K562 (cell line): Measurements from ENCODE around the genes NLN and ERBIN.

DNA sequence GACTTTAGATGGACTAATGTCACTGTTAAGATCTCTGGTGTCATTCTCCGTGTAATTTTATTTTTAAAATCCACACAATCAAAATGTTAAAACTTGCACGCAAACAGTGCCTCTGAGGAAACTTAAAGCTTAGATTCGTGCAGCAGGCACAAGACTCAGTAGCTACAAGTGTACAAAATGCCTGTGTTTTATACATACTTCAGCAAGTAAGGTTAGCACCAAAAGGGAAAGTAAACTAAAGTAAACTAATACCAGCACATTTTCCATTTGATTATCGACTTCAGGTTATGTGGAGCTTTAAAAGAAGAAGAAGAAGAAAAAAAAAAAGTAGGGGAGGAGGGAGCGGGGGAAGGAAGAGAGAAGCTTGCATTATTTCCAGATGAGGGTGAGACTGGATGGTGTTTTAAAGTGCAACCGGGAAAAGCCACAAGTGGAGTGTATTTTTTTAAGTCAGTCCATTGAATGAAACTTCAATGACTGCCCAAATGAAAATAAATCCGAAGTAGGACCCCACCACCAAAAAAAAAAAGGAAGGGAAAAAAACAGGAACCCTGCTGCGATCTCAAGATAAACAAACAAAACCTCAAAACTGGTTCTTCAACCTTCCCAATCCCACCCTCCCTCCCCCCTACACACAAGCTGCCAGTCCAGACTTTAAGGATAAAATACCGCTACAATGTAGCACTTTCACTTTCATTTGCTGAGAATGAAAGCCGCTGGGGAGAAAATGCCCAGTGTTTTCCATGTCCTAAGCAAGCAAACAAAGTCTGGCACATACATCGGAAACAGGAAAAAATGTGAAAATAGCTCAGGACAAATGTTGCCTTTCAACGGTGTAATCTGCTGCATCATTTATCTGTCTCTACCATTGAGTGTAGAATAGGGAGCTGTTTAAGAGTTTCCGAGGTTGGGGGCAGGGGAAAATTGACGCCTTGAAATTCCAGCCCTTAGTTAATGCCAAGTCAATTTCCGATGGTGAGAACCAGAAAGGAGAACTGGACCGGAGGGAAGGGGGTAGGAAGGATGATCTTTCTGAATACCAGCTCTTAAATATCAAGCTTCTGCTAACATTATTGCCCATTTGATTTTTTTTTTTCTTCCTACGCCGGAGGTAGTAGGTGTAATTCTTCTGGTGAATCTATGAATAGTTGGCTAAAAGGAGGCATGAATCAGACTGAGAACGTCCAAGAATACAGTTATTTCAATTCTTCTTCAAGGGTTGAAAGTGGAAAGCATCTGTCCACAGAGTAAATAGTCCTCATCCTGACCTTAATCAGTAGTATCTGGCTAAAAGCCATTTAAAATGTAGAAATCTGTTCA, 962 bp upstream of the ADAMTS6 start:
- RAMPAGE, long total RNA, result no peak
- RRBS, result 4% methylated on average over 1 of the region's 19 CpGs
PRO-cap:
- standard, result unidirectional peak, plus-strand start at position 684 of the sequence; bidirectional peak, plus-strand start at position 966 of the sequence, minus-strand start at position 799 of the sequence
- CoPRO, capped RNA only, 2 experiments, result peak in 2 of 2 experiments; most common plus-strand start position 851 of the sequence (in 1); most common minus-strand start position 799 of the sequence (in 2)
- CoPRO, capped and uncapped RNA, 2 experiments, result no peak in any of the 2 experiments
- CoPRO, uncapped RNA only, 2 experiments, result no peak in any of the 2 experiments
CAGE:
- cytosol, long polyA plus RNA, result no peak
- long polyA plus RNA, result no peak
- nucleolus, long total RNA, result no peak
- nucleus, long polyA plus RNA, result no peak

- RAMPAGE, long total RNA, result no peak
- RRBS, result no CpG with 5 or more reads among the region's 12 CpGs
PRO-cap:
- standard, result no peak
- CoPRO, capped RNA only, 2 experiments, result no peak in any of the 2 experiments
- CoPRO, capped and uncapped RNA, 2 experiments, result no peak in any of the 2 experiments
- CoPRO, uncapped RNA only, 2 experiments, result no peak in any of the 2 experiments
CAGE:
- cytosol, long polyA plus RNA, result no peak
- long polyA plus RNA, result no peak
- nucleolus, long total RNA, result no peak
- nucleus, long polyA plus RNA, result no peak
These were observed 3.0 kb upstream of the ADAMTS6 start for GRCh38 chr5:65484718-65485083.

DNA sequence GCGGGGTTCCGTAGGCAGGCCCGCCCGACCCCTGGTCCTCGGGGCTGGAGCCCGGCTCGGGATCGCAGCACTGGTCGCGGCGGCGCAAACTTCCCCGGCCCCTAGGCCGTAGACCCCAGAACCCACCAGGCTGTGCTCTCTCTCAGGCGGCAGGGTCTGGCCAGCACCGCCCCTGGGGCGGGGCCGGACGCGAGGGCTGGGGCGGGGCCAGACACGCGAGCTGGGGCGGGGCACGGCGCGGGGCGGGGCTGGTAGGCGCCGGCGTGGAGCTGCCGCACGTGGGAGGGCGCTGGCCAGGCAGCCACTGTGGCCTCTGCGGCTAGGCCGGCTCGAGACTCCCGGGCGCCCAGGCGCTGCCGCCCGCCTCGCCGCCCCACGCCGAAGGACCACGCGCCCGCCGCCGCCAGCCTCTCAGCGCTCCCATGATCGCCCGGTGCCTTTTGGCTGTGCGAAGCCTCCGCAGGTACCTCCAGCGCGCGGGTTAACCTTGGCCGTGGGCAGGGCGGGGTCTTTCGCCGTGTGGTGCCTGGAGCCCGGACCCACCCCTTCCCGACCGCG, at the start of gene NLN:
TSS of gene NLN (plus strand) at position 254 of the 558 bp plus-strand sequence.
- RAMPAGE, long total RNA, result start-site peak on the minus strand centred at position 139 of the sequence, 25 bp wide, 66 and 84 reads in 2 replicates
- RRBS, result 2% methylated on average over 48 of the region's 67 CpGs
PRO-cap:
- standard, result bidirectional peak, plus-strand start at position 296 of the sequence, minus-strand start at position 151 of the sequence
- CoPRO, capped RNA only, 2 experiments, result peak in 2 of 2 experiments; most common plus-strand start position 296 of the sequence (in 2); most common minus-strand start position 158 of the sequence (in 2)
- CoPRO, capped and uncapped RNA, 2 experiments, result peak in 2 of 2 experiments; most common plus-strand start position 296 of the sequence (in 2); most common minus-strand start position 75 of the sequence (in 1)
- CoPRO, uncapped RNA only, 2 experiments, result peak in 1 of 2 experiments; most common plus-strand start position 316 of the sequence (in 1); most common minus-strand start position 110 of the sequence (in 1)
CAGE:
- cytosol, long polyA plus RNA, result start-site peak on the minus strand centred at position 138 of the sequence, 44 bp wide, 157 and 104 reads in 2 replicates
- long polyA plus RNA, result start-site peak on the minus strand centred at position 147 of the sequence, 56 bp wide, 98 and 274 reads in 2 replicates; start-site peak on the plus strand centred at position 271 of the sequence, 52 bp wide, 61 and 99 reads in 2 replicates
- nucleolus, long total RNA, result no peak
- nucleus, long polyA plus RNA, result start-site peak on the minus strand centred at position 137 of the sequence, 43 bp wide, 22 and 104 reads in 2 replicates

GRCh38 chr5:65926316-65926937, at the start of gene ERBIN:
Gene ERBIN, plus strand, starts transcription at chr5:65926575.
- RAMPAGE, long total RNA, result start-site peak on the plus strand at chr5:65926422-65926514, 229 and 91 reads in 2 replicates; start-site peak on the plus strand at chr5:65926666-65926743, 116 and 144 reads in 2 replicates
- RRBS, result 3% methylated on average over 9 of the region's 46 CpGs
PRO-cap:
- standard, result bidirectional peak, plus-strand start at chr5:65926528, minus-strand start at chr5:65926439; bidirectional peak, plus-strand start at chr5:65926689, minus-strand start at chr5:65926627
- CoPRO, capped RNA only, 2 experiments, result peak in 1 of 2 experiments; most common plus-strand start chr5:65926653 (in 1); most common minus-strand start chr5:65926378 (in 1)
- CoPRO, capped and uncapped RNA, 2 experiments, result peak in 2 of 2 experiments; most common plus-strand start chr5:65926653 (in 2); most common minus-strand start chr5:65926513 (in 2)
- CoPRO, uncapped RNA only, 2 experiments, result peak in 1 of 2 experiments; most common plus-strand start chr5:65926685 (in 1); most common minus-strand start chr5:65926376 (in 1)
CAGE:
- cytosol, long polyA plus RNA, result no peak
- long polyA plus RNA, result start-site peak on the plus strand at chr5:65926451-65926550, 25 and 79 reads in 2 replicates; start-site peak on the plus strand at chr5:65926676-65926747, 29 and 86 reads in 2 replicates
- nucleolus, long total RNA, result no peak
- nucleus, long polyA plus RNA, result no peak

DNA sequence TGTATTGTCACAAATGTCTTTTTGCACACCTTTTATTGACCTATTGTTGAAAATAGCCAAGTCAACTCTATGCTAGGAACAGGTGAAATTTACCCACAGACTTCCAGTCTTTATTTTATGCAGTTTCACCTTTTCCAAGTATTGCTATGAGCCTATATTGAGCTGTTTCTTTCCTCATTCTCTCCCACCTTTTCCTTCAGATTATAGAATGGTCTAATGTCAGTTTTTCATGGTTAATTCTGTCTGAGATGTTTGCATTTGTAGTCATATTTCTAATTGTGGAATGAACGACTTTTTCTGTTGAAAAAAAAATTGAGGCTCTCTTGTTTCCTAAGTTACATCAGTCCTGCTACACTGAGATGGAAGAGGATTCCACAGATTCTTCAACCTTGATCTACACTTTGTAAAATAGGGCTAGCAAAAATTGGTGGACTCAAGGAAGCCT, 51.7 kb downstream of the ERBIN start:
- RAMPAGE, long total RNA, result no peak
- RRBS, result no CpG with 5 or more reads among the region's 1 CpG
PRO-cap:
- standard, result no peak
- CoPRO, capped RNA only, 2 experiments, result no peak in any of the 2 experiments
- CoPRO, capped and uncapped RNA, 2 experiments, result no peak in any of the 2 experiments
- CoPRO, uncapped RNA only, 2 experiments, result no peak in any of the 2 experiments
CAGE:
- cytosol, long polyA plus RNA, result no peak
- long polyA plus RNA, result no peak
- nucleolus, long total RNA, result no peak
- nucleus, long polyA plus RNA, result no peak

GRCh38 chr5:66171200-66171869, 27.2 kb downstream of the SREK1 start:
- RAMPAGE, long total RNA, result no peak
- RRBS, result no CpG with 5 or more reads among the region's 4 CpGs
PRO-cap:
- standard, result no peak
- CoPRO, capped RNA only, 2 experiments, result no peak in any of the 2 experiments
- CoPRO, capped and uncapped RNA, 2 experiments, result no peak in any of the 2 experiments
- CoPRO, uncapped RNA only, 2 experiments, result peak in 1 of 2 experiments; most common plus-strand start chr5:66171417 (in 1)
CAGE:
- cytosol, long polyA plus RNA, result no peak
- long polyA plus RNA, result no peak
- nucleolus, long total RNA, result no peak
- nucleus, long polyA plus RNA, result no peak

GRCh38 chr5:66981999-66982393, 214.6 kb downstream of the CD180 start:
- RAMPAGE, long total RNA, result no peak
- RRBS, result no CpG with 5 or more reads among the region's 4 CpGs
PRO-cap:
- standard, result no peak
- CoPRO, capped RNA only, 2 experiments, result no peak in any of the 2 experiments
- CoPRO, capped and uncapped RNA, 2 experiments, result no peak in any of the 2 experiments
- CoPRO, uncapped RNA only, 2 experiments, result no peak in any of the 2 experiments
CAGE:
- cytosol, long polyA plus RNA, result no peak
- long polyA plus RNA, result no peak
- nucleolus, long total RNA, result no peak
- nucleus, long polyA plus RNA, result no peak

DNA sequence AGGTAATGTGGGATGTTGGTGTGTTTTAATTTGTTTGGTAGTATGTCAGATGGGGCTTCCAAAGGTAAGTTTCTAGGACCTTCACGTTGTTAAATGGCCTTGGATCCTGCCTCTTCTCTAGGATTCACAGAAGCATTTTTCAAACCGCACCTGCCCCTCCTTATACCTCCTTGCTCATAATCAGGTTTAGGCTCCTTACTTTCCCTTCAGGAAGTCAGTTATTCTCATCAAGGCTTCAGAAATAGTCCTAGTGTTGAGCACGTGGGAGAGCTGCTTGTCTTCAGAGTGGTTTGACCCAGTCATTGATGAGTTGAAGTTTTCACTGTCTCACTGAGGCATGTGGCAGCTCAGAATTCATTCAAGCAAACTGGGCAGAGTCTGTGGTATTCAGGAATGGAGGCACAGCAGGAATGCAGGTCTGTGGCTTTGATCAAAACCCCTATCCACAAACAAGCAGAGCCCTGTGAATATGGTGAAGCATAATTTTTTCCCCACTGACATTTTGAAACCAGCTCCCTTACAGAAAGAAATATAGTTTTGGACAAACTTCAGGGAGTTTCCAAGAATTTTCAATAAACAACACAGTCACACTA, 207.4 kb downstream of the CD180 start:
- RAMPAGE, long total RNA, result no peak
- RRBS, result no CpG with 5 or more reads among the region's 3 CpGs
PRO-cap:
- standard, result no peak
- CoPRO, capped RNA only, 2 experiments, result no peak in any of the 2 experiments
- CoPRO, capped and uncapped RNA, 2 experiments, result no peak in any of the 2 experiments
- CoPRO, uncapped RNA only, 2 experiments, result no peak in any of the 2 experiments
CAGE:
- cytosol, long polyA plus RNA, result no peak
- long polyA plus RNA, result no peak
- nucleolus, long total RNA, result no peak
- nucleus, long polyA plus RNA, result no peak

DNA sequence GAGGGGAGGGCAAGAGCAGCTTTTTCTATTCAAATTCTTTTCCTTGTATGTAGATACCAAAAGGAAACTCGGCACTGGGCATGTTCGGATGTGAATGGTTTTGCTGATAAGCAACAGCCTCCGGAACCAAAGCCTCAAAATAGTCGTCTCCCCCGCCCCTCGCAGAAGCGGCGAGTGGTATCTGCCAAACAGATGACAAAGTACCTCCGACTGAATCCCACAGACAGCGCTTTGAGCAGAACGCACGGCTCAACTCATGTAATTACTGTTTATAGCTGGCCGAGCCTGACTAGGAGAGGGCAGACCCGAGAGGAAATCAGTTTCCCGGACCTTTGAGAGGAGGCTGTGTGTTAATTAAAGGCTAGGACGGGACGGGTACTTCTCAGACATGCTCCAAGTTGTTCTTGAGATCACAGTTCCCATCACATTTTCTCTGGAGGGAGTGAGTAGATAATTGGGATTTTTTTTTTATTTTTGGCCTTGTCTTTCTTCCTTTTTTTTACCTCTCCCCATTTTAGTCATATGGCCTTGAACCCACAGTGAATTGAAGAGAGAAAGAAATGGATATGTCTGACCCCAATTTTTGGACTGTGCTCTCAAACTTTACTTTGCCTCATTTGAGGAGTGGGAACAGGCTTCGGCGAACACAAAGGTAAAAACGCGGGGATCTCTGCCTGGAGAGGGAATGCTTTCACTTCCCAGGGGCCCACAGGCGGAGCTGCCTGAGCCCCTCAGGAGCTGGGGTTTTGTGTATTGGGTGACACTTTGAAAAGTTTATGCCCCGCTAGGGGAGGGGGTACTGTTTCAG, 192.0 kb downstream of the CD180 start:
- RAMPAGE, long total RNA, result start-site peak on the plus strand centred at position 259 of the sequence, 79 bp wide, 56 and 39 reads in 2 replicates
- RRBS, result no CpG with 5 or more reads among the region's 23 CpGs
PRO-cap:
- standard, result bidirectional peak, plus-strand start at position 59 of the sequence, minus-strand start at position 96 of the sequence; bidirectional peak, plus-strand start at position 272 of the sequence, minus-strand start at position 152 of the sequence
- CoPRO, capped RNA only, 2 experiments, result peak in 2 of 2 experiments; most common plus-strand start position 272 of the sequence (in 2)
- CoPRO, capped and uncapped RNA, 2 experiments, result peak in 2 of 2 experiments; most common plus-strand start position 59 of the sequence (in 1); most common minus-strand start position 96 of the sequence (in 1)
- CoPRO, uncapped RNA only, 2 experiments, result peak in 2 of 2 experiments; most common plus-strand start position 203 of the sequence (in 1)
CAGE:
- cytosol, long polyA plus RNA, result no peak
- long polyA plus RNA, result no peak
- nucleolus, long total RNA, result no peak
- nucleus, long polyA plus RNA, result no peak

GRCh38 chr5:67010531-67012035, 185.5 kb downstream of the CD180 start:
- RAMPAGE, long total RNA, result no peak
- RRBS, result no CpG with 5 or more reads among the region's 18 CpGs
PRO-cap:
- standard, result no peak
- CoPRO, capped RNA only, 2 experiments, result no peak in any of the 2 experiments
- CoPRO, capped and uncapped RNA, 2 experiments, result no peak in any of the 2 experiments
- CoPRO, uncapped RNA only, 2 experiments, result no peak in any of the 2 experiments
CAGE:
- cytosol, long polyA plus RNA, result no peak
- long polyA plus RNA, result no peak
- nucleolus, long total RNA, result no peak
- nucleus, long polyA plus RNA, result no peak

DNA sequence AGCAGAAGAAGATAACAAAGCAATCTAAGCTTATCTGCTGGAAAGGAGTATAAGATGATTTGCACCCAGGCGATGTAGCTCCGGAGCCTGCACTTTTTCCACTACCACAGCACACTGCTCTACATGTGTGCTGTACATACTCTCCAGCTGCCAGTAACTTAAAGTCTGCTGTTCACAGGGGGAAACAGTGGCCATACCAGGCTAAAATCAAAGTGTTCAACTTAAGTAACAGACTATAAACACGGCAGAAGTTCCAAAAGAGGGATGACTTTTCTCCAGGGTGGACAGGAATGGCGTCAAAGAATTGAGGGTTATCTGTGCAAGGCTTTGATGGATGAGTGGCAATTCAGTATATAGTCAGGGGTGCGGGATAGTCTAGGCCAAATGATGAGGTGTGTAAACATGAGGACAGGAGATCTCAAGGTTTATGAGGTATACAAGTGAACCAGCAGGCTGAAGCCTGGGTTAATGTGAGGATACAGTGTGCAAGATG, 40.3 kb downstream of the CD180 start:
- RAMPAGE, long total RNA, result no peak
- RRBS, result no CpG with 5 or more reads among the region's 5 CpGs
PRO-cap:
- standard, result no peak
- CoPRO, capped RNA only, 2 experiments, result no peak in any of the 2 experiments
- CoPRO, capped and uncapped RNA, 2 experiments, result no peak in any of the 2 experiments
- CoPRO, uncapped RNA only, 2 experiments, result no peak in any of the 2 experiments
CAGE:
- cytosol, long polyA plus RNA, result no peak
- long polyA plus RNA, result no peak
- nucleolus, long total RNA, result no peak
- nucleus, long polyA plus RNA, result no peak

- RAMPAGE, long total RNA, result no peak
- RRBS, result no CpG with 5 or more reads among the region's 8 CpGs
PRO-cap:
- standard, result no peak
- CoPRO, capped RNA only, 2 experiments, result no peak in any of the 2 experiments
- CoPRO, capped and uncapped RNA, 2 experiments, result no peak in any of the 2 experiments
- CoPRO, uncapped RNA only, 2 experiments, result peak in 1 of 2 experiments; most common plus-strand start chr5:67167345 (in 1)
CAGE:
- cytosol, long polyA plus RNA, result no peak
- long polyA plus RNA, result no peak
- nucleolus, long total RNA, result no peak
- nucleus, long polyA plus RNA, result no peak
These were observed 29.5 kb downstream of the CD180 start for GRCh38 chr5:67167088-67167436.

DNA sequence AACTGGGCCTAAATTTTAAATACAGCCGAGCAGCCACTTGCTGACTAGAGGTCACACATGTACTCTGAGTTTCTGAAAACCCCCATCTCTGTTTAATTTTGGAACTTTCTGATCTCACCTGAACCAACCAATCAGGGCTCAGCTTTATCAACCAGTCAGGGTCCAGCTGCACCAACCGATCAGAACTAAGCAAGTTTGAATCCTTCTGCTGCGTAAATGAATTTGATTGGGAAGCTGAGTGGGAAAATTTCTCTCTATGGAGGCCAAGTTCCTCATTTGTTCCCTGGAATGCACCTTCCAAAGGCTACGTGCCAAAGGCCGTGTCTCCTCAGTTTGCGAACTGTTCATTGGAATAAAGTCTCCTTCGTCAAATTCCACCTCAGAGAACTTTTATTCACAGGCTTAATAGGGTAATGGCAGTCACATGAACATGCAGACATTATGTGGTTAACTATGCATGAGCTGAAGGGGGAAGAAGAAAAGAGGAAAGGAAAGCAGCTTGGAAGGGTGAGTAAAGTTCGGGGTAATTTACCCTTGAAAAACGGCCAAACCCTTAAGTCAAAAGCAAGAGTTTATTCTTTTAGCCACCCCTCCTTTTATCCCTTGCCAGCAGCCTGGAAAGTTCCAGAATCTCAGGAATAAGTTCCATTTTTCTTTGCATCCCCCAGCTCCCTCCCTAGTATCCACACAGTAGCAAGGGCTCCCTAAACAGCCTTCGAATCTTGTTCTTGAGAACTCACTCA, 3.6 kb downstream of the CD180 start:
- RAMPAGE, long total RNA, result no peak
- RRBS, result no CpG with 5 or more reads among the region's 10 CpGs
PRO-cap:
- standard, result no peak
- CoPRO, capped RNA only, 2 experiments, result no peak in any of the 2 experiments
- CoPRO, capped and uncapped RNA, 2 experiments, result no peak in any of the 2 experiments
- CoPRO, uncapped RNA only, 2 experiments, result no peak in any of the 2 experiments
CAGE:
- cytosol, long polyA plus RNA, result no peak
- long polyA plus RNA, result no peak
- nucleolus, long total RNA, result no peak
- nucleus, long polyA plus RNA, result no peak

DNA sequence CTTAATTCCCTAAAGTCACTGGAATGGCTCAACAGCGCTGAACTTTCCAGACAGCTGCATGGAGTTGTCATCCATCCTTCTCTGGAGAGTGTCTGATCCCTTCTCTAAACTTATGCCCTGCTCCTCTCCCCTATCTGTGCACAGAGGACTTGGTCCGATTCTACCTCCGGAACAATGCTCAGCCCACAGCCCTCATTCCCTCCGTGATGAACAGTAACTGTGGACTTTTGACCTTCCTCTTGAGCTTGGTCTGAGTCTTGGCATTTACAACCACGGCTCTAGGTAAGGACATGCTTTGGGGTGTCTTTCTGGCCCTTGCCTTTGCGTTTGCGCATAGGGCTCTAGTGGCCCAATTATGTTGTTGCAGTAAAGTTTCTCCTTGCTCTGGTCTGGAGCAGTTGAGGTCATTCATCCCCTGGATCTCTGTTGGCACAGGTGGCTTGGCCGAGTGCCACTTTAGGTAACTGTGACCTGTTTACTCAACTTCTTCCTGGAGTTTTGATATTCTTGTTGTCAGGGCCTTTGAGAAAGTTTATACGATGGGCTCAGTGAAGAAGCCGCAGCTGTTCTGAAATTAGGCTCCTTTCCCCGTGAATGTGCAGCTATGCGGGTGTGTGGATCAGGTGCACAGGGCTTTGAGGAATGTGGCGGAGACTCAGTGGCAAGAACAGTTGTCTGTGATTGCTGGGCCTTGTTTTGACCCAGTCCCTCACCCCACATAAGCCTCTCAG, 18.4 kb upstream of the CD180 start:
- RAMPAGE, long total RNA, result no peak
- RRBS, result no CpG with 5 or more reads among the region's 13 CpGs
PRO-cap:
- standard, result no peak
- CoPRO, capped RNA only, 2 experiments, result no peak in any of the 2 experiments
- CoPRO, capped and uncapped RNA, 2 experiments, result no peak in any of the 2 experiments
- CoPRO, uncapped RNA only, 2 experiments, result no peak in any of the 2 experiments
CAGE:
- cytosol, long polyA plus RNA, result no peak
- long polyA plus RNA, result no peak
- nucleolus, long total RNA, result no peak
- nucleus, long polyA plus RNA, result no peak

GRCh38 chr5:67474855-67475249, 278.3 kb upstream of the CD180 start:
- RAMPAGE, long total RNA, result no peak
- RRBS, result no CpG with 5 or more reads among the region's 4 CpGs
PRO-cap:
- standard, result no peak
- CoPRO, capped RNA only, 2 experiments, result no peak in any of the 2 experiments
- CoPRO, capped and uncapped RNA, 2 experiments, result no peak in any of the 2 experiments
- CoPRO, uncapped RNA only, 2 experiments, result no peak in any of the 2 experiments
CAGE:
- cytosol, long polyA plus RNA, result no peak
- long polyA plus RNA, result no peak
- nucleolus, long total RNA, result no peak
- nucleus, long polyA plus RNA, result no peak

DNA sequence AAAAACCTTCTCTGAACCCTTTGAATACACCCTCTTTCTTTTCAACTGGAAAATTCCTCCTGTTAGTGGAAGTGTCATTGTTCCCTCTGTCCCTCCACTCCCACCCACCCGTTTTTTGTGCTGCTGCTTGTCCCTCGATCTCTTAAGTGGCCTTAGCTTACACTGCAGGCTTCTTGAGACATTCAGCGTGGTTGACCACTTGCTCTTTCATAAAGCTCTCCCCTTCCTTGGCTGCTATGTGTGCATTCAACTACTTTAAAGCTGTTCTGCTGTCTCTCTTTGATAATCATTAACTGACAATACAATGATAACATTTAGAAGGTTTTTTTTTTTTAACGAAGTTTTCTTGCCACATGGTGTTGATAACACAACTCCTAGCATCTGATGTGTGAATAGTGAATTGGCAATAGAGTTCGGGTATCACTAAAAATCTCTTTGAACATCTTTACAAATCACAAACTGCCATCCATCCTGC, 409.1 kb upstream of the CD180 start:
- RAMPAGE, long total RNA, result no peak
- RRBS, result no CpG with 5 or more reads among the region's 5 CpGs
PRO-cap:
- standard, result no peak
- CoPRO, capped RNA only, 2 experiments, result no peak in any of the 2 experiments
- CoPRO, capped and uncapped RNA, 2 experiments, result no peak in any of the 2 experiments
- CoPRO, uncapped RNA only, 2 experiments, result no peak in any of the 2 experiments
CAGE:
- cytosol, long polyA plus RNA, result no peak
- long polyA plus RNA, result no peak
- nucleolus, long total RNA, result no peak
- nucleus, long polyA plus RNA, result no peak

DNA sequence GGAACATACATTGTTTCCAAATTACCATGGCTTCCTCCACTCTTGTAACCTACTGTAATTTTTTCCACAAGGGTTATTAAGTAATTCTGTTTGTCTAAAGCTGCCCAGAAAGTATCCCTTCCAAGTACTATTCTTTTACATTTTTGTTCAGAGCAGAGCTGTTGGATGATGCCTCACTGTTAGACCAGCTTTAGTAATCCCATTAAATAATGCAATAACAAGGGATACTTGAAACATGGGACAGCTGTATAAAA, 483.6 kb upstream of the CD180 start:
- RAMPAGE, long total RNA, result no peak
PRO-cap:
- standard, result no peak
- CoPRO, capped RNA only, 2 experiments, result no peak in any of the 2 experiments
- CoPRO, capped and uncapped RNA, 2 experiments, result no peak in any of the 2 experiments
- CoPRO, uncapped RNA only, 2 experiments, result no peak in any of the 2 experiments
CAGE:
- cytosol, long polyA plus RNA, result no peak
- long polyA plus RNA, result no peak
- nucleolus, long total RNA, result no peak
- nucleus, long polyA plus RNA, result no peak

DNA sequence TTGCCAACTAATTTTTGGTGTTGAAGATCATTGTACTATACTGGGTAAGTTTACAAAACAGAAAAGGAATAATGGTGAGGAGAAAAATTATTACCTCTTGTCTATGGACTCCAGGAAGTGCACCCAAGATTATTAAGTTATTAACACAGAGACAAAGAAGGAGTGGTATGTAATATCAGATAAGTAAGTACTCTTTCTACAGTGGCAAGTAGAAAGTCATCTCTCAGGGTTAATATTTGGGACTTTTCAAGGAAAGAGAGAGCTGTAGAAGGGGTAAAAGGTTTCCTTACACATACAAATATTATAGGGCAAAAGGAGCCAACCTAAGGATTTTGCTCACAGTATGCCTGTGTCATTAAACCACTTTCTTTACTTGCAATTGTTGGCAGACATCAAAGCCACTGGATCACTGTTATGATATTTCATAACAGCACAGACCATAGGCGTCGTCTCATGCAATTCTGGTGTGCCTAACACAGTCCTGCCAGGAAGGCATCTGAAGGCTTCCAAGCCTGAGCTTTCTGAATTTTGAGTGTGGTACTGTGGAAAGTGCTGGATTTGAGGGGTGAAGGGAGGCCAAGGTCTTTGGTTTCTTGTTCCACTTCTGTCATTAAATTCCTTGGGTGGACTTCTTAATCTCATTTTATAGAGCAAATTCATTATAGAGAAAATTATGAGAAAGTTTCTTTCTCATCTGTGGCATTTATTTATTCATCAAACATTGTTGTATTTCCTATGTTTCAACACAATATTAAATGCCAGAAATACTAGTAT, 441.5 kb upstream of the PIK3R1 start:
- RAMPAGE, long total RNA, result no peak
- RRBS, result no CpG with 5 or more reads among the region's 2 CpGs
PRO-cap:
- standard, result no peak
- CoPRO, capped RNA only, 2 experiments, result no peak in any of the 2 experiments
- CoPRO, capped and uncapped RNA, 2 experiments, result no peak in any of the 2 experiments
- CoPRO, uncapped RNA only, 2 experiments, result no peak in any of the 2 experiments
CAGE:
- cytosol, long polyA plus RNA, result no peak
- long polyA plus RNA, result no peak
- nucleolus, long total RNA, result no peak
- nucleus, long polyA plus RNA, result no peak